Sternocleidomastoid (tissue), 1 donor: ENCODE measurements around the genes TMEM115, CISH, MANF and ABHD14A.

DNA sequence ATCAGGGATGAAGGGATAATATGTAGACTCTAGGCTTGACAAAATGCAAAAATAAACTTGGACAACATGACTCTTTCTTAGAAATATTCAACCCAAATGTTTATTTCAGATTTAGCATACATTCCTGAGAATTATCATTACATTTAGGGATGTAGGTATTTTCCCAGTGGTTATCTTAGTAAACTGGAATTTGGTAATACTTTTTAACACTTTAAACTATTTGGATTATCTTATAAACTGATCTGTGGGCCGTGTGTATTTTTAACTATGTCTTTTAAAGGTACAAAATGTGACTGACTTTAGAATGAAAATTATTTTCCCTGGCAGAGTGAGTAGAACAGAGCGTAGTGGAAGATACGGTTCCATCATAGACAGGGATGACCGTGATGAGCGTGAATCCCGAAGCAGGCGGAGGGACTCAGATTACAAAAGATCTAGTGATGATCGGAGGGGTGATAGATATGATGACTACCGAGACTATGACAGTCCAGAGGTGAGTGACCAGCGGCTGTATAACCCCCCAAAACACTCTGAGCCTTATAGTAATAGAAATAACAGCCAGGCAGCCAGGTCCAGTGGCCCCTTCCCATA lies 3.1 kb downstream of the RBM5 start:
- PRO-cap: no peak

- PRO-cap: no peak
These were observed 14.1 kb downstream of the RBM5 start for GRCh38 chr3:50102888-50103146.

GRCh38 chr3:50120455-50121115 lies 31.9 kb downstream of the RBM5 start:
- PRO-cap: no peak

DNA sequence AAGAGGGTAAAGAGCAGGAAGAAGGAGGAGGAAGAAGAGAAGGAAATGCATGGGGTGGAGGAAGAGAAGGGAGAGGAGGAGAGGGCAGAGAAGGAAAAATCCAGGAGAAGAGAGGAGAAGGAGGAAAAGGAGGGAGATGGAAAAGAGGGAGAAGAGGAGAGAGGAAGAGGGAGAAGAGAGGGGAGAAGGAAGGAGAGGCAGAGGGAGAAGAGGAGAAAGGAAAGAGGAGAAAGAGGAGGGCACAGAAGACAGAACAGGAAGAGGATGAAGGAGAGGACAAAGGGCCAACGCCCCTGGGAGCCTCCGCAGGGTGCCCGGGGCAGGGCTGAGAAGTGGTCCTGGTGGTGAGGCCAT lies 1.3 kb upstream of the SEMA3F start:
- PRO-cap: no peak

GRCh38 chr3:50155817-50156314 lies 742 bp downstream of the SEMA3F start:
- PRO-cap: no peak

GRCh38 chr3:50162434-50162995 lies 7.4 kb downstream of the SEMA3F start:
- PRO-cap: no peak

- PRO-cap: no peak
These were observed 3.0 kb upstream of the GNAT1 start for GRCh38 chr3:50188134-50189015.

GRCh38 chr3:50245265-50245782 lies 9.3 kb downstream of the GNAI2 start:
- PRO-cap: no peak

DNA sequence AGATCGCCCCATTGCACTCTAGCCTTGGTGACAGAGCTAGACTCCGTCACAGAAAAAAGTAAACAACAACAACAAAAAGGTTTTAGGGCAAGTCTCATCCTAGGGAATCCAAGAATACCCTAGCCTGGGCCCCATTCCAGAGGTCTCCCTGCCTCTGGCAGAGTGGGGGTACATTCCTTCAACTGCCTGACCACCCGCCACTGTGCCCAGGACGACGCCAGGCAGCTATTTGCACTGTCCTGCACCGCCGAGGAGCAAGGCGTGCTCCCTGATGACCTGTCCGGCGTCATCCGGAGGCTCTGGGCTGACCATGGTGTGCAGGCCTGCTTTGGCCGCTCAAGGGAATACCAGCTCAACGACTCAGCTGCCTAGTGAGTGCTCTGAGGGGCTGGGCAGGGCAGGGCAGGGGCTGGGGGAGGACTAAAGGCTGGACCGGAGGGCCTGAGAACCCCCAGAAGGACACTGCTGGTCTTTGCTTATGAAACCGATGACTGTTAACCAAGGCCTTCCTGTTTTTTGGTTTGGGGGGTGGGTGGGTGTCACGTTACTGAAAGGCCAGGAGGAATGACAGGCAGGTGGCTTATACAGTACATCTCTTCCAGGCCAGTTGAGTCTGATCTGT lies 16.0 kb upstream of the SEMA3B start:
- PRO-cap: no peak

DNA sequence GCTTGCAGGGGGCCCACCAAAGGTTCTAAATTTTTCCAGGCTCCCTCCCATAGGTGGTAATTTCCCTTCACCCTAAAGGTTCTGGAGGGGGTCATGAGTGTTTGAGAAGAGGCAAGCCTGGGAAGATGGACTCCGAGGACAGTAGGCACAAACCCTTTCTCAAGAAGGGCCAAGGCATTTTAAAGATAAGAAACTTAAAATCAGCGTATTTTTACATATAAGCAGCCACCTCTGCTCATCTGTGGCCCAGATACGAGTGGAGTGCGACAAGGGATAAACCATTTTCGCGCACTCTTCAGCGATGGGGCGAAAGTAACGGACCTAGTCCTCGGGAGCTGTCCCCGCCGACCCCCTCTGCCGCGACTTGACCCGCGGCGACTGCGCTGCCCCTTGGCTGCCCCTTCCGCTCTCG lies 510 bp downstream of the RASSF1 start:
- PRO-cap: bidirectional peak, plus-strand start at position 244 of the sequence, minus-strand start at position 242 of the sequence

DNA sequence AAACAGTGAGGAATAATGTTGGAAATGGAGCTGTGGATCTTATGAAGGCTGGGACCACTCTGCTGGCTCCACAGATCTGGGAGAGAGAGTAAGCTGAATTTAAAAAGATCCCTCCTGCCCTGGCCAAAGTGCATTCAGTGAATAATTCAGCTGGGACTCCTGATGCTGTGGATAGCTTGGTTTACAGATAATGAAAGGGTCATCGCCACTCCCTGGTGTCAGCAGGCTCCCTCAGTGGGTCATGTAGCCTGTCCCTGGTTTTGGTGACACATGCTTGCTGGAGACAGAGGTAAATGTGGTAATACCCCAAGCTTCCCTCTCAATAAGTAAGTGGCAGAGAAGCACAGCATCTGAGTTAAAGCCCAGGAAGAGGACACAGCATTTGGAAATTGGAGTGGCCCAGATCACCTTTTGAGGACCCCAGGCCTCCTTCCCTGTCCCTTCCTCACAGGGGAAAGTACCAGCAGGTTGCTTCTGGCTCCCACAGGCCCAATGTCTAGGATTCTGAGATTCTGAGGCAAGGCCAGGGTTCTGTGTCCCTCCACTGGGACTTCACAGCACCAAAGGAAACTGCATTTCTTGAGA lies 1.8 kb downstream of the TMEM115 start:
- PRO-cap: no peak

- PRO-cap: unidirectional peak, minus-strand start at chr3:50359511
These were observed at the start of gene TMEM115 for GRCh38 chr3:50359358-50359858. Gene TMEM115, minus strand, starts transcription at chr3:50359521.

DNA sequence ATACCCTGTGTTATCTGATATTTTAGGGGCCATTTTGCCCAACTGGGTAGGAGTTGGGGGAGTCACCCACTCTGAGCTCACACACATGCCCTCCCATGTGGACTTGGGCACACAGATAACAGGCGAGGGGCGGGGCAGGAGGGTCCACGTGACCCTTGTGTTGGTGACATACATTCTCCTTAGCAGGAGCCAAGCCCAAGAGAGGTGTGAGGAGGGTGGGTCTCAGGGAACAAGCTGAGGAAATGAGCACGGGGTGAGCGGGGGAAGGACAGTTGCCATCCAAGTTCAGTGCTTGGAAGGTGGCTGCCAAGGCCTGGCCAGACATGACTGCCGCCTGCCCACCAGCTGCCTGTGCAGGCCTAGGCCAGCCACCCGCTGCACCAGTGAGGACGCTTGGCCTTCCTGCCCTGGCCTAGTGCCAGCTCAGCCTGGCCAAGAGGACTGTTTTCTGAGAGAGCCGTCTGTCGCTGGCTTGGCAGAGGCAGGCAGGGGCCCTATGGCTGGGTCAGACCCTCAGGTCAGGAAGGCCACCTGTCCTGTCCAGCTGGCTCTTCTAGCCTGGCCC lies 31.3 kb upstream of the TMEM115 start:
- PRO-cap: no peak

DNA sequence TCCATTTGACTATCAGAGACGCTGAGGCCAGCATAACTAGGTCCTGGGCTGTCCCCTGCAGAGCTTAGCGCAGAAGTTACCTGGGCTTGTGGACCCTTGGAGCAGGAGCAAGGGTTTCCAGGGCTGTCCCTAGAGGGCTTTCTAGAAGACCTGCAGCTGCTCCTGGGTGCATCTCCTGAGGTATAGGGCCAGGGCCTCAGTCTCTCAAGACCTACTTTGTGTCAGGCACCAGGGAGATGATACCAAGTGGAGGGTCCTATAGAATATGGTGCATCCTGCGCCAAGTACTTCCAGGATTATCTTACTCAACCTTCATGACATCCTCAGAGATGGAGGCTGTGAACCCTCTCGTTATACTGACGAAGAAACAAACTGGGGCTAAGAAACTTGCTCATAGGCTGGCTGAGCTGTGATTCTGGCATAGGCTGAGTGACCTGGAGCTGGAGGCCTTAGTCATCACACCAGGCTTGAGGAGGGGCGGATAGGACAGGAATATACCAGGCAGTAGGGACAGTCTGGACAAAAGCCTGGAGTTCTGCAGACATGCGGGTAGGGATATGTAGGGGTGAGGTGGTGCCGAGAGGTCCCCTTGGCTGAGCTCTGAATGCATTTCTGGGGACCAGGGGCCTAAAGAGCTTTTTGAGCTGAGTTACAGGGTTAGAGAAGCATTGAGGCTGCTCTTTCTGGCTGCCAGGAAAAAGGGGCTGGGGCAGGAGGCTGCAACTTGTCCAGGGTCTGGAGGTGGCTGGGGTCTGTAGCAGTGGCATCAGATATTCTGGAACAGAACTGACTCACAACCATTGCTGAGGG lies 18.0 kb downstream of the HEMK1 start:
- PRO-cap: no peak

DNA sequence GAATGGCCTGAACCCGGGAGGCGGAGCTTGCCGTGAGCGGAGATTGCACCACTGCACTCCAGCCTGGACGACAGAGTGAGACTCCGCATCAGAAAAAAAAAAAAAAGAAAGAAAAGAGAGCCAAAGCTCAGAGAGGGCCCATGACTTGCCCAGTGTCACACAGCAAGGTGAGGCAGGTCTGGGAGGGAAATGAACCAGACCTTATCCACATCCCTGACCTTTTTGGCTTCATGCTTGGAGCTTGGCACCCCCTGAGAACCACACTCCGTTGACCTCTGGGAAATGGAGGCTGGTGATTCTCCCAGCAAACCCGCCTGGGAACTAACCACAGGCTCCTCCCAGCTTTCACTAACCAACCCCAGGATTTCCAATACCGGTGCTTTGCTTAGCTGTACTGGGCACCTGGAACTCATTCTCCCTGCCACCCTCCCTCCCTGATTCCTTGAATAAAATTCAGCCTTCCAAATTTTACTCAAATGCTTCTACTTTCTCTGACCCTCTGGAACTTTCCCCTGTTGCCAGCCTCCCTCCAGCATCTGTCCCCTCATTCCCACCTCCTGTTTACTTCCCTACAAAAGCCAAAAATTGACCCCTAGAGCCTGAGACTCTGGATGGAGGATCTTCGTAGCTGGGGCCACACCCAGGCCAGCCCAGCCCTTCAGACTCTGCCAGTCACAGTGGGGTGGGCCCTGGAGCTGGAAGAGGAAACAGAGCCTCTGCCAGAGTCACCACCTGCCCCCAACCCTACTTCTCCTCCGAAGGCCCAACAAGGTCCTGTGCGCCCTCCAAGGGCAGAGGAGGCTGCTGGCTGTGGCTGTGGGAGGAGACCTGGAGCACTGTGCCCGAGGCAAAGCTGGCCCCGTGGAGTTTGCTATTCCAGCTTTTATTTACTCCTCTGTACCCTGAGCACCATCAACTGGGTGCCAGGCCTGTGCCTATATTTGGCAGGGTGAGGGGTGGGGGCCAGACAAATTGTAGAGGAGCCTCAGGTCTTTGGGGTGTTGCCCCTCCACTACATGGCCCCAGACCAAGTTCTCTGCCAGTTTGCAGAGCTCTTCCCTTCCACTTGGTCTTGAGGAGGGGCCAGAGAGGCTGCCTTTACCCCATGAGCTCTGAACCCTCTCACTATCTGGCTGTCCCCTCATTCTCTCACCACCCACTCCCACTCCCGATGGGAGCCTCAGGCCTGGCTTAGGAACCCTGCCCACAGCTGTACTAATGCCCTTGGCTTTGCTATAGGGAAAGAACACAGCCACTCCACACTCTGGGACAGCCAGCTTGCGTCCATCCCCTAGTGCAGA lies 19.1 kb downstream of the CISH start:
- PRO-cap: no peak

DNA sequence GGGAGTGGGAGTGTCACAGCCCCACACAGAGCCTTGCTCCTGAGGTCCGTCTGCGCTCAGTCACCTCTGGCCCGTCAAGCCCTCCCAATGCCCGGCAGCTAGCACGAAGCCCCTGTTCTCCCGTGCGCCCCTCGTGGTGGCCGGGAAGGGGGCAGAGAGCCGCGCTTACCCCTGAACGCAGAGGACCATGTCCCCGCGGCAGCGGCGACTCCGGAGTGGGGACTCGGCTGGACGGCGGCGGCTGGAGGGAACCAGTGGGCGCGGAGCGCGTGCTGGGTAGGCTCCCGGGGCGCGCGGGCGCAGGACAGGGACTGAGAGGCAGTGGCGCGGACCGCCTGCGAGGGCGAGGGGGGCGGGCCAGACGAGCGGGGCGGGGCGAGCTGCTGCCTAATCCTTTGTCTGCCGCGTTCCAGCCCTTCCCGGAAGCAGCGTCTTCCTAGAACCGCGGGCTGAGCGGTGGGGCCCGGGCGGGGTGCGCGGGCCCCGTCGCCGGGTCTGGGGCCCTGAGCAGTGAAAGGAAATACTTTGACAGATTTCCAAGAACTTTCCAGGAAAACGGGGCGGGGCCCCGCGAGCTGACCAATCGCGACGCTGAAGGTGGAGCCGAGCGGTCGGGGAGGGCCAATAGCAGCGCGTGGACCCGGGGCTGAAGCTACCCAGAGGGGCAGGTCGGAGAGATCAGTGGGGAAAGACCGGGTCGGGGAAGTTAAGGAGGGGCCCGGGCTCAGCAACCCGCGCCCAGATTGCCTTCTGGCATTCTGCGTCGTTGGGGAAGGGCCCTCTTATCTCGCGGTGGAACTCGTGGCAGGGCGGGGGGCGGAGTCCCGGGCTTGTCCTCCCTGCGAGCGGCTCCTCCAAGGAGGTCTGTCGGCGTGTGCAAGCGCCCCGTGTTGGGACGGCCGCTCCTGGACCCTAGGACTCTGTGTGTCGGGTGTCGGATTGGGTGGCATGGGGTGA lies at the start of gene CISH:
Gene CISH, minus strand, starts transcription at position 313 of the 957 bp plus-strand sequence.
- PRO-cap: bidirectional peak, plus-strand start at position 59 of the sequence, minus-strand start at position 89 of the sequence; bidirectional peak, plus-strand start at position 863 of the sequence, minus-strand start at position 313 of the sequence

GRCh38 chr3:50627061-50628332 lies 10.5 kb downstream of the MAPKAPK3 start:
- PRO-cap: bidirectional peak, plus-strand start at chr3:50627655, minus-strand start at chr3:50627370

- PRO-cap: no peak
These were observed 303.8 kb downstream of the DOCK3 start for GRCh38 chr3:50978517-50978931.

GRCh38 chr3:51385188-51385682 lies at the start of gene MANF:
Gene MANF, plus strand, starts transcription at chr3:51385291.
- PRO-cap: bidirectional peak, plus-strand start at chr3:51385291, minus-strand start at chr3:51385023; unidirectional peak, plus-strand start at chr3:51385558

- PRO-cap: bidirectional peak, plus-strand start at chr3:51975064, minus-strand start at chr3:51975146
These were observed at the start of gene ABHD14A for GRCh38 chr3:51974874-51975622. Gene ABHD14A, plus strand, starts transcription at chr3:51975064.